Bronchial epithelial cell (primary cell): ENCODE measurements around the genes HCCS and FRMPD4.

DNA sequence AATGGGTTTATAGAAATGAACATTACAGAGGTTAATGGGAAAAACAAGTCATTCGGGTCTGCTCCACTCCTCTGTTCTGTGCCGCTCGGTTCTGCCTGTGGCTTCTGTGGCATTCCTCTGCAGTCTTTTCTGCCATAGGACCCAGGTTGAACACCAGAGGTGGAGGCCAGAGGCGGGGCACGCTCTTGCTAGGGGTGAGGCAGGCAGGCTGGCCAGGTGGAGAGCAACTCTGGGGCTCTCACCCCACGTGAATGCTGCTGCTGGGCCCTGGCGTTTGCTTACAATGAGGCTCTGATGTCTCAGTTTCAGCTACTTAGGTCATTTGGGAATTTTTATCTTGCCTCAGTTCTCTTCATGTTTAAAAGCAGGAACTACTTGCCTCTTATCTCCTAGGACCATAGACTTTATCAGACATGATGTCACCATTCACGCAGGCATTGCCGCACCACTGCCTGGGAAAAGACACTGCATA is 84.6 kb upstream of the CLDN34 start:
- RRBS, 2 experiments = no CpG with 5 or more reads among the region's 9 CpGs

DNA sequence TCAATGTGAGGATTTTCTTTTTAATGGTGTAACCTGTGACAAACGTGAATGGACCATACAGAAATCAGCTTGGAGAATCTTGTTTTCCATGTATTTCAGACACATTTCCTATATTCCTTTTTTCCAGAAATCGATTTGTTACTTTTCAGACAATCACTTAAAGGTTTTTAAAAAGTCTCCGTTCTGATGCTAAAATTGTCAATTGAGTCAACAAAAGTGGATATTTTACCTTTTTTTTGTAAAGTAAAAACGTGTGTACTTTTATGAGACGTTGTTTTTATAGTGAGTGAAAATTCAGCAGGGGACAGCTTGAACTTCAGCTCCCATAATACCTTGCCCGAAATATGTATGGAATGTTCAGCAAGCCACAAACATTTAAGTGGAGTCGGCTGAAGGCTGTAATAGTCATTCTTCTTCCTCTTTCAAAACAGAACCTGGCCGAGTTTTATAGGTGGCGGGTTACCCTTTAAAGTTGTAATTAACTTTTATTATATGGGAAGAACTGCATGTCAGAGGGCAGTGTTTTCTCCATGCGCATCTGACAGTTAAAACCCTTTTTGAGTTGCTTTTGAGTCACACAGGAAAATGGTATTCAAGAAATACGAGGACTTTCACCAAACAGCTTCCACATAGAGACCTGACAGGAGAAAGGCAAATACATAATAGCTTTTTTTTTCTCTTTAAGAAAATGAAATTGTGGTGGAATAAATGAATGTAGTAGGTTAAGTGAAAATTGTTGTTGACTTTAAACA is 50.7 kb downstream of the CLDN34 start:
- RRBS, 2 experiments = no CpG with 5 or more reads among the region's 11 CpGs

DNA sequence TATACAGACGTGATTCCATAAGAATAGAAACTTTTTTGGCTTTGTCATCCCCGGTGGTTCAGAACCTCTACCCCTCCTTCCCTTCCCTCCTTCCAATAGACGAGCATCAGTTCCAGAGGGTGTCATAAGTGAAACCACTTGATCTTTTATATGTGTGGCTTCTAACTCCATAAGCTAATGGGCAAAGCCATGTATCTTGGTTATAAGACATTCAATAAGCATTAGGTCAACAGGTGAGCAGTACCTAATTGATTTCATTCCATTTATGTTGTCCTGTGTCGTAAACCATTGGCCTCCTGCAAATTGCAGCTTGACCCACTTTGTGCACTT is 58.0 kb upstream of the CLCN4 start:
- RRBS, 2 experiments = no CpG with 5 or more reads among the region's 4 CpGs

DNA sequence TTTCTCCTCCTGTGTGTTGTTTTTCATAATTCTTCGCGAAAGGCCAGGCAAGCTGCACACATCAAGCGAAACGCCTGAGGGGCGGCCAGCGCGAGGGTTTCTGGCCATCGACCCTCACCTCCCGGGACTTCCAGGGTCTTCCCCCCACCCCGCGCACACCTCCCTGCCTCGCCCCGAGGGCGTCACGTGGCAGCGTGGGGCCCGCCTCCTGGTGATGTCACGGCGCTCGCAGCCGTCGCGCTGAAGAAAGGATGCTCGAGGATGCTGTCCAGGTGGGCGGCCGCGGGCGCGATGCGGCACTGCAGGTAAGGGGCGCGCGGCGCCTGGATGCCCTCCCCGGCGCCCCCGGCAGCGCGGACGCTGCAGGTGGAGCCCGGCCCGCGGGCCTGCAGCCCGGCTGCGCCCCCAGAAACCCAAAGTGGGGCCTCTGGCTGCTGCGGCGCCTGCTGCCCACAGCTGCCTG is 1.5 kb downstream of the CLCN4 start:
- RRBS, 2 experiments = 0 to 6% methylated on average over 2 of the region's 47 CpGs

GRCh38 chrX:10175414-10176009 is 18.7 kb downstream of the CLCN4 start:
- RRBS, 2 experiments = no CpG with 5 or more reads among the region's 7 CpGs

GRCh38 chrX:10617955-10618542 is 2.3 kb downstream of the MID1 start:
- RRBS, 2 experiments = no CpG with 5 or more reads among the region's 4 CpGs

DNA sequence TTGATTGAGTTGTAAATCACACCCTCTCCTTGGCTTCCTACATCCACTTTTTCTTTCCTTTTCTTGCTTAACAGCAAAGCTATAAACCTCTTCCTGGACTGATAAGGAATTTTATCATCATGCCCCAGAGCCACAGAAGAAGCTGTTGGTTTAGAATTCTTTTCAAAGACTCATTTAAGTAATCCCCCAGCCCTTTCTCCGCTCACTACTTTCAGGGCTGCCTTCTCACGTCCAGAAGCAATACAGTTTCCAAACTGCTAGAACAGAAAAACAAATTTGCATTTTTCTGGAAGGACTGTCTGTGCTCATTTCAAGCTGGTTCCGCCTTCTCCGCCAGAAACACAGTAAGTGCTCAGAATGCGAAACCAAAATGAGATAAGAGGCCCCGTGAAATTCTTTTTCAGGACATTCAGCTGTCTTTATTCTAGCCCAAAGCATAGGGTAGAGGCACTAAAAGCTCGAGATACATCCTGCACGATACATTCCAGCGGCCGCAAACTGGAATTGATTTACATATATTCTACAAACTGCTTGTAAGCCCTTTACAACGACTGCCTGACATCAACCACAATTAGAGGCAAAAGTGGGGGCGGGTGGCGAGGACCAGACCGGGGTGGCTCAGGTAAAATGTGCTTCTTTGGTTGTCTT is 764 bp downstream of the MID1 start:
- RRBS, 2 experiments = no CpG with 5 or more reads among the region's 14 CpGs

DNA sequence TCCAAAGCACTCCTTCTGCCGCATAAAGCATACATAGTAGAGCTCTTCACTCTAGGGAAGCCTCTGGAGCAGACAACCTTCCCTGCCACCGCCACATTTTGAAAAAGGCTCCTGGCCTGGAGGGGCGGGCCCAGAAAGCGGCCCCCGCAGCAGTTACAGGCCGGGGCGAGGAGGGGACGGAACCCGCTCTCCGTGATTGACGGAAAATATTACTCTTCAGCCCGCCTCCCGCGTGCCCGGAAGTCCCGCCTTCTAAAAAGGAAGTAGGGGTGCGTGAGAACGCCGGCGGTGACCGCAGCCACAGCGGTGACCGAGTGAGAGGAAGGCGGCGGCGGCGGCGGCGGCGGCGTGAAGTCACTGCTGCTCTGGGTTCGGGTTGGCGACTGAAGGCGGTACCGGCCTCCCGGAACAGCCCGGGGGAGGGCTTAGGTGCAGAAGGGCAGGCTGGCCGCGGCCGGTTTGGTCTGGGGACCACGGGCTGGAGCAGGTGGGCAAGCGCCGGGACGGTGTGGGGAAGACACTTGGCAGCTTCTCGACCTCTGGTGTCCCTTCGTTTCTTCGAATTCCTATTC is at the start of gene HCCS:
TSS of gene HCCS (plus strand) at position 301 of the 572 bp plus-strand sequence.
- RRBS, 2 experiments = under 1 to 10% methylated on average over 16 to 17 of the region's 47 CpGs

DNA sequence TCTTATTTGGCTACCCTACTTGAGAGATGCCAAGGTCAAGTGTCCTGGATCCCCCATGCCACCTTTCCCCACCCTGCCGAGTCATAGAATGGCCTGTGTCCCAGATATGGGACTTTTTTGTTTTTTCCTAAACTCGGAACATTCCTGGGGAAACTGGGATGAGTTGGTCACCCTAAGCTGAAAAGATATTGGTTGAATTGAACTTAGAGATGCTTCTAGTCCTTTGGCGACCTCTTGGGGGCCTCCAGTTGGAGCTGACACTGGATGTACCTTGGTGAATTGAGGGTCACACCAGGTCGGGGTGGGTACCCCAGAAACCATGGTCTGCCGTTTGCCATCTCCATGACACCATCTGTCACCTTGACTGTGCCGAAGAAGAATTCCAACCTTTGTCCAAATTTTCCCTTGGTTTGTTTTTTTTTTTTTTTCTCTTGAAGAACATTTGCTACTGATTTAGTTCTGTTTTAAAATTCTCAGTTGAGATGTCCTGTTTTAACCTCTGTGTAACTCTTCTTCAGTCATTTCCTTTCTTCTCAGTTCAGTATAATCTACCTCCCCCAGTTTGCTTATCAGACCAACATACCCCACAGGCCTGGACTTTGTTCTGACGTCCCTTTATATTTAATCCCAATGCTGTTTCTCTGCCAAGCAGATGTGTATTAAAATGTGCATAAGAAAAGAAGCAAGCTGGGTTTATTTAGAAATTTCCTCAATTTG is 24.1 kb downstream of the HCCS start:
- RRBS, 2 experiments = no CpG with 5 or more reads among the region's 7 CpGs

DNA sequence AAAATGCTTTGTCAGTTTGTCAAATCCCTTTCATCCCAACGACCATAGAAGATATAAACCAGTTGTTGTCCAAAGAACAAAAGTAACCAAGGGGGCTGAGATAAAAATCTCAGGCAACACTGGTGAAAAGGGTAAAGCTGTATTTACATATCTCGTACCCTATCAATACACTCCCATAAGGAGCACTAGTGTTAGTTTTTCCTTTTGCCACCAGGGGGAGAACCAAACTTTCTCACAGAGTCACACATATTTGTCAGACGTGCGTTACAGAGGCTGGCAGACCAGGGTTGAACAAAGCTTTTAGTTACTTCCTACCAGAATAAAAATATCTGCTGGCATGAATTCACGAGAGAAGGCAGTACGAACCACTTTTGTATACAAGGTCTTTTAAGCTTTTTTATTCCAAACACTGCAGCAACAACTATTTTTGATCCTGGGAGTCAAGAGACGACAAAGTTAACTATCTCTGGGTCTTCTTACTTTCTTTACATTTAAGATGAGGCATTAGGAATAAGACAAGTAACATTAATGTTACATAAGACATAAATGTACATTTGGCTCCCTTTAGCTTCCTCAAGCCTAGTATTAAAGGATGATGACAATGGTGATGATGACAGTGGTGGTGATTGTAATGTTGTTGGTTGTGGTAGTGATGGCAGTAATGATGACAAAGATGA is 88.4 kb downstream of the AMELX start:
- RRBS, 2 experiments = no CpG with 5 or more reads among the region's 7 CpGs

DNA sequence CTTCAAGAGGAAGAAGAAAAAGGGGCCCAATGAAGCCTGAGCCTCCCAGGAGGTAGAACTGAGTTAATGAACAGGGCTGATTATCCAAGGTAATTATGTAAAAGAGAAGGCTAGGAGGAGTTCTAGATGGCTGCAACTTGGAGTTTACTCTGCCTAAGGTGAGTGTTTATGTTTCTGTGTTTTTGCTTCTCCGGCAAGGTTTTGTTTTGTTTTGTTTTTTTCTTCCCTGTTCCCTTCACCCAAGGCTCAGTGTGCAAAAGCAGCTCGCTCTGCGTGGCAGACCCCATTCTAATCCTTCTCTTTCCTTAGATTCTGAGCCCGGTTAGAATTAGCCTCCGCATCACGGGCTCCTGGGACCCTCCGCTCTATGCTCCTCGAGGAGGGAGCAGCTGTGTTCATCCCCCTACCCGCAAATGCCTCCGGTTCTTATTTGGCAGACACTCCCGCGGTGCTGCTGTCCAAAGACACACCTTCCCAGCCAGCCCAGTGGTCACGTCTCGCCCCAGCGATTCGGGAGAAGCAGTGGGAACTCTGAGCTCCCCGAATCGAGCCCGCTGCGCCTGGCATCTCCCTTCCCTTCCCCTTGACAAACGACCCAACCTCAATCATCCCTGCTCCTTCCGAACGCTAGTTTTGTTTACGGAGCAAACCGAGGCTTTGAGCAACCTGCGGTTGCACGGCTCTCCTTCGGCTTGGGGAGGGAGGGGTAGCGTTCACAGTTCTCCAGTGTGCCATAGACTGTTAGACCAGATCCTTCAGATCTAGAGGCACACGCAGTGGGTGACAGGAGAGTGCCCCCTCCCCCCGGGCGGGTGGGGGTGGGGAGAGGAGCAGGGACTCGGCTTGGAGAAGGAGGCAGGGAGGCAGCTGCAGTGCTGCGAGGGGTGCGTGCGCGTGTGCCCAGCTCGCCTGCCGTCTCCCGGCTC is at the start of gene FRMPD4:
TSS of gene FRMPD4 (plus strand) at position 866 of the 926 bp plus-strand sequence.
- RRBS, 2 experiments = 3 to 27% methylated on average over 6 of the region's 40 CpGs

DNA sequence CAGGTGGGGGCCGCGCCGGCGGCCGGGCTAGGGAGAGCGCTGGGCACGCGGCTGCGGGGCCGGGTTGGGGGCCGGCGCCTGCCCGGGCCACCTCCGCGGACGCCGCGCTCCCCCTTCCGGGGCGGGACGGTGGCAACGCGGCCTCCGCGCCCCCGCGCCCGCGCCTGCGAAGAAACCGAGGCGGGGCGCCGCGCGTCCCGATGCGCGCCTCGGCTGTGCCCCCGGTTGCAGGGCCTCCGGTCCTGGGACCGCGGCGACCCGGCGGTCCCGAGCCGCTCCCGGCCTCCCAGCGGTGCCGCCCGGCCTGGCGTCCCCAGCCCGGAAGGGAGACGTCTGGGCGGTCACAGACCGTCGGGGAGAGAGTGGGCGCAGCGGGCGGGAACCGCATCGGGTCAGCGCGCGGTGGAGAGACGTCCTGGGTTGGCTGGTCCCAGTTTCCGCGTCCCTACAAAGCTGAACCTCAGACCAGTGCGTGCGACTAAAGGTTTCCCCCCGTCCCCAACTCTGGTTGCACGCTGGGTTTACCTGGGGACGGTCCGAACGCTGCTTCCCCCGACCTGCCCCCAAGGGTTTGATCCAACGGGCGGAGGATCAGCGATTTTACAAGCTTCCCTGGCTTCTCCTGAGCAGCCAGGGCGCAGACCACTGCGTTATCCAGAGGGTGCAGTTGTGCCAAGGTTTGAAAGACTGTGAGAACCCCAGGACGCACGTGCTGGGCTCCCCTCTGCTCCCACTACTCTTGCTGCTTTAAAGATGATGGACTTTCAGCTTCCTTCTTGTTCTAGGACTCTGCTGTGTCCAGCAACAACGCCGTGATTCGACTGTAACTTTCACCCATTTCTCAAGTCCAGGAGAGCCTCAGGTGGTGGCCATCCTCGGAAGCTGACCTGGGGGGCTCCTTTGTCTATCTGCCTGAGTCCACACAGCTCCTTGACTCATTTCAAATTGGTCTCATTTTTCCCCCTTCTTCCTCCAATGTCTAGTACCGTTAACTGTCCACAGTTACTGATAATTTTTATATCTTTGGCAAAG is 721 bp downstream of the PRPS2 start:
- RRBS, 2 experiments = under 1 to 7% methylated on average over 13 of the region's 90 CpGs

- RRBS, 2 experiments = no CpG with 5 or more reads among the region's 6 CpGs
Measured at GRCh38 chrX:13016631-13017097, 27.8 kb downstream of the FAM9C start.

DNA sequence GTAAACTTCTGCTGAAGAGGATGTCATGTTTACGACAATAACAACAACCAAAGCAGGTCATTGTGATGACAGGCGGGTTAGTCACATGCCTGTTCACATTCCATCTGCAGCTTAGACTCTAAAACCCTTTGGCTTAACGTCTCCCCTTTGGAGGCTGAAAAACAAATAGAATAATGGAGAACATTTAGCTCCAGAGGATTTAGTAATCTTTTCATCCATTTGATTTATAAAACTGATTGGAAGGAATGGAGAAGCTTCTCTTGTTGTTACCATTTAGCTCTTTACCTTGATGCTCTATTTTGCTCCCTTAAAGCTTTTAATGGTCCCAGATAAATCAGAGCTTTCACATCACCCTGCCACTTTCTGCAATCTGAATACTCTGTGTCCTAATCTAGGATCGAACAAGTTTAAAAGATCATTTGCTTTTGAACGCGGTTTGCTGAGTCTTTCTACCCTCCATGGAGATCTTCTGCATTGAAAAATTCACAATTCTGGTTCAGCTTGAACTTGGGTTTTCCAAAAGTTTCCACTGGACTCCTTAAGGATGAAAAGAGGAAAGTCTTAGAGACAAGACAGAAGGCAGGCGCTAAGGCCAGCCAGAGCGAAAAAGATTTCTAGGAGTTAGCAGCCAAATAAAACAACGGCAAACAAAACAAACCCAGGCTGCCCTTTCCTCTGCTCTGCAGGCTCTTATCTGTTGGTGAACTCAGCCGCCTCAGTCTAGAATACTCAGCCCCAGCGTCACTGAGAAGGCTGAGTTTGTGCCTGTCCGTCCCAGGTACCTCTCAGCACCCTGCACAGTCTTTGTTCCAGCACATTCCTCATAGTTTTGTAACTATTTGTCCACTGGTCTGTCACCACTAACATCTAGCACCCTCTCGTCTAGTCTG is 75.3 kb upstream of the FAM9C start:
- RRBS, 2 experiments = no CpG with 5 or more reads among the region's 13 CpGs

GRCh38 chrX:13419845-13420250 is 100.0 kb upstream of the ATXN3L start:
- RRBS, 2 experiments = no CpG with 5 or more reads among the region's 10 CpGs

GRCh38 chrX:13482655-13483169 is 86.7 kb upstream of the EGFL6 start:
- RRBS, 2 experiments = no CpG with 5 or more reads among the region's 6 CpGs

DNA sequence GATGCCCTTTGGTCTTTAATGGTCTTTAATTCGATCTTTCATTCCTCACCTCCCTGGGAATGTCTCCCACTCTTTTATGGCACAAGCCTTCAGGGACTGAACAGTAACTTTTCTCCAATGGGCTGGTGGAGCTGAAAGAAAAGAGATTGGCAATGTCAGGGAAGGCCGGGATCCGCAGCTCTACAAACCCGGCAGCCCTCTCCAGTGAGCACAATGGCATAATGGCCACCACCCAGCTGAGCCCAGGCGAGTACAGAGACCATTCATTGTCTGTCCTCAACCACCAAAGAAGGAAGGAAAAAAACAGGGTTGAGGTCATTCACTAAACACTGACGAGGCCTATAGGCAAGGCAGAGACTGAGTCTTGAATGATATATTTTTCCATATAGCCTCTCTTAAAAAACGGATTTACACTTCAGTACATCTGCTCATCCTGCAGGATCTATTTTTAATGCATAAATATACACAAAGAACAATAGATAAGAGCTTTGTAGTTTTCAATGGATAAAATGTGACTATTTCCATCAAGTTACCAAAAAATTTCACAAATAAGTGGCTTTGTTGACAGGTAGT is 3.5 kb downstream of the GEMIN8 start:
- RRBS, 2 experiments = no CpG with 5 or more reads among the region's 7 CpGs

DNA sequence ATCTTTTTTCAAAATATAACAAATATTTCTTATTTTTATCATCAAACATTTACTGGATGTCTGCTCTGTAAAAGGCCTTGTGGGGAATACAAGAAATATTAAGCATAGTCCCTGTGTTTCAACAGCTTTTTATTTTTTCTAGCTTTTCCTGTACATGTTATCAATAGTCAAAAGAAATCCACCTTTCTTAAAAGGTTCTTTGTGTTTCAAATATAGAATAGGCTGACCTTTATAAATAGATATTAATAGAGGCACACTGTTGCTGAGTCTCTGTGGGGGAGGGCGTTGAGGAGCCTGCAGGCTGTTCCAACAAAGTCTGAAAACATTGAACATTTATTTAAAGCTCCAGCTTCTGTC is 1.8 kb upstream of the PIGA start:
- RRBS, 2 experiments = no CpG with 5 or more reads among the region's 1 CpG

DNA sequence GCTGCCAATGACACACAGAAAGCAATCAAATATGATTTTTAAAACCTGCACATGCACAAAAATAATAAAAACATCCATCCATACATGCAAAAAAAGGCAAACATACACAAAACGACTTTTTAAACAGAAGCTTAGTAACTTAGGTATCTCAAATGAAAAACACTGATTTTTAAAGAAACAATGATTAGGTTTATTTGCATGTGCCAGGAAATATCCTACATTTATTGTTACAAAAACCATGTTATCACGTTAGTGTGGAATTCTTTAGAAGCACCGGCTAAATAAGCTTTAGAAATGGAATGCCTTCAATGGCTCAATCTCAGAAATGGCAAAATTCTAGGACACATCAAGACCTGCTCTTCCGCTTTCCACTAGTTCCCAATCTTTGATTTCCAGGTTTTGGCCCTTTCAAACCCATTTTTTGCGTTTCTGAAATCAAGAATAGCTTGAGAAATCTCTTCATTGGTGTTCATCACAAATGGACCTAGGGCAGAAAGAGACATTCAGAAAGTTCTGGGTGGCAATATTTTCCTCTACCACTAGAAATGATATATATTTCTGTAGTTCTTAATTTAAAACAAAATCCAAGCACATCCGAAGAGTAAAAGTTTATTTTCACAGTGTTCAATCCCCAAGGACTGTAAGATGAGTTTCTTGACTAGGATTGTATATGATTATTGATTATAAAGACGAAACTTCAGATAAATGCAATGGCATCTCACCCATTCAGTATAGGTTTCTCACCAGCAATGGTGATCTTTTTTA is 602 bp upstream of the VEGFD start:
- RRBS, 2 experiments = no CpG with 5 or more reads among the region's 7 CpGs

- RRBS, 2 experiments = no CpG with 5 or more reads among the region's 6 CpGs
Measured at GRCh38 chrX:15474934-15475514, 18.1 kb downstream of the PIR start.